ENCODE data around the gene PLEKHG6.

GRCh38 chr12:6234828-6235977 is 35.0 kb downstream of the CD9 start:
- PRO-cap: bidirectional peak, plus-strand start at chr12:6235853, minus-strand start at chr12:6235671

GRCh38 chr12:6250377-6250760 is 50.2 kb downstream of the CD9 start:
- PRO-cap: no peak

- PRO-cap: no peak
Observed at GRCh38 chr12:6266136-6266870, 44.2 kb upstream of the PLEKHG6 start.

GRCh38 chr12:6310419-6311546 is at the start of gene PLEKHG6:
PLEKHG6 (plus strand) TSS chr12:6310682.
- PRO-cap: unidirectional peak, plus-strand start at chr12:6310731

DNA sequence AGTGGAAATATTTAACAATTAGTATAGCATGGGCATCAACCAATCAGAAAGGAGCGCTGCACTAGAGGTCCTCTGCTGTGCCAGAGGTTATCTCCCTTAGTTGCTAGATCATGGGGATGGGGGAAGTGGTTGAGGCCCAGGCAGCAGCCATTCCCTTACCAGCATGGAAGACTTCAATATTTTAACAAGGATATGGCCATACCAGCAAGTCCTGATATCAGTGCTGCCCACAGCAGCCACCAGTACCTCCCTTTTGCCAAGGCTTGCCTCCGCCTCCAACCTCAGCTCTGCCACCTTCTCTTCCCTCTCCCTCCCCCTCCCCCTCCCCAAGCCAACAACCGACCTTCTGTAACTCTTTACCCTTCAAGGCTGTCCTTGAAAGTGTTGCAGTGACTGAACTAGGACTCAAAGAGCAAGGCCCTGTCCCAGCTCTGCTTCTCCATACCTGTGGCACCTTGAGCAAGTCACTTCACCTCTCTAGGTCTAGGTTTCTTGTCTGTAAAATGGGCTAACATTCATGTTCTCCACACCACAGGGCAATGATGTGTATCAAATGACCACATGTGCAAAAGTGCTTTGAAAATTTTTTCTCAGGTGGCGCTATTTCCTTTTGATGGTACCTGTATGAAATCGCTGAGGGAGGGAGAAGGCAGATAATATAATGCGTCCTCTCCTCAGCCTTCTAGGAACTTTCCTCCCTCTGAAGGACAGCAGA is 14.5 kb downstream of the PLEKHG6 start:
- PRO-cap: no peak

- PRO-cap: no peak
Observed at GRCh38 chr12:6328855-6329146, 13.1 kb downstream of the TNFRSF1A start.

DNA sequence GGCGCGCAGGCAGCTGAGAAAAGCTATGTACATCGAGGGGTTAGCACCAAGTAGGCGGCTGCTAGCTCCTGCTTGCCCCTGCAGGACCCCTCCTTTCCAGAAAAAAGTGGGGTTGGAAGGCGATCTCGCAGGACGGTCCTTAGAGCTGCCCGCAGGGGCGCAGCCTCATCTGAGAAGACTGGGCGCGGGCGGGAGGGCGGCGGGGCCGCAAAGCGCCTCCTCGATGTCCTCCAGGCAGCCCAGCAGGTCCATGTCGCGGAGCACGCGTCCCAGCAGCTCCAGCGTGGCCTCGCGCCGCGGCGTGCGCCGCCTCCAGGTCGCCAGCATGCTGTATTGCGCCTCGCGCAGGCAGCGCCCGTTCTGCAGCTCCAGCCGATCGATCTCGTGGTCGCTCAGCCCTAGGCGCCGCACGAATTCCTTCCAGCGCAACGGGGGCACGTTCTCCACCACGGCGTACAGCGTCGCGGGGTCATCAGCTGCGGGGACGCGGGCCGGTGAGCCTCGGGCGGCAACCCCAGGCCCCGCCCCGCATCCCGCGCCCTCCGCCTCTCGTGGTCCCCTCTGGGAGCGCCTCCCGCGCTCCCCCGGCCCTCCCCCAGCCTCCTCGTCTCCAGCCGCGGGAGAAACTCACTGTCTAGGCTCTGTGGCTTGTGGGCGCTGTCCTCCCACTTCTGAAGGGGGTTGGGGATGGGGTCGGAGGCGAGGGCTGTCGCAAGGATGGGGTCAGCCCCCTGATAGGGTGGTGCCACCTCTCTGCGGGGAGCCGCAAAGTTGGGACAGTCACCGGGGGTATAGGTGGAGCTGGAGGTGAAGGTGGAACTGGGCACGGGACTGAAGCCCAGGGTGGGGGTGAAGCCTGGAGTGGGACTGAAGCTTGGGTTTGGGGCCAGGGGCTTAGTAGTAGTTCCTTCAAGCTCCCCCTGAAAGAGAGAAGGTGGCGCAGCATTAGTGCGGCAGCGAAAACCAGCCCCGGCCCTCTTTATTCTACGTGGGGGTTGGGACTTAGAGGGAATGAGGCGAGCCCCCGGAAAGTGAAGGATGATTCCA is 12.4 kb downstream of the TNFRSF1A start:
- PRO-cap: no peak

- PRO-cap: bidirectional peak, plus-strand start at chr12:6338291, minus-strand start at chr12:6338074
Observed at GRCh38 chr12:6337889-6338914, 3.7 kb downstream of the TNFRSF1A start.

GRCh38 chr12:6345254-6346323 is 3.7 kb upstream of the TNFRSF1A start:
- PRO-cap: unidirectional peak, minus-strand start at chr12:6345947

DNA sequence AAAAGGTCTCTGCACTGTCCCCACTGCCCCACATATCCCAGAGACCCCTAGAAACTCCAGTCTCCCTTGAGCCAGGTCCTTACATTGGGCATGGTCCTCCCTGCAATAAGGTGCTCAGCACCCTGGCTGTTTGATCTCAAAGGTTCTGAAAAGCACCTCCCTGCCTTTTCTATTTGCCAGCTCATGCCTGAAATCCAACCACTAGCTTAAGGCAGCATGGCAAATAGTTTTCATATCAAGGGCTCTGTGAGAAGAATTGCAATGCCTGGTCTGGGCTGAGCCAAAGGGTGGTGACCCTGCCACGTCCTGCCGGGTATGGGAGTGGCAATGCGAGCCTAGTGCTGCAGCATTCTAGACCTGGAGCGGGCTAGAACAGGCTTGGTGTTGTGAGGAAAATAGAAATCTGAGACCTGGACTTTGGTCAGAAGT is 2.2 kb upstream of the SCNN1A start:
- PRO-cap: bidirectional peak, plus-strand start at position 346 of the sequence, minus-strand start at position 138 of the sequence

DNA sequence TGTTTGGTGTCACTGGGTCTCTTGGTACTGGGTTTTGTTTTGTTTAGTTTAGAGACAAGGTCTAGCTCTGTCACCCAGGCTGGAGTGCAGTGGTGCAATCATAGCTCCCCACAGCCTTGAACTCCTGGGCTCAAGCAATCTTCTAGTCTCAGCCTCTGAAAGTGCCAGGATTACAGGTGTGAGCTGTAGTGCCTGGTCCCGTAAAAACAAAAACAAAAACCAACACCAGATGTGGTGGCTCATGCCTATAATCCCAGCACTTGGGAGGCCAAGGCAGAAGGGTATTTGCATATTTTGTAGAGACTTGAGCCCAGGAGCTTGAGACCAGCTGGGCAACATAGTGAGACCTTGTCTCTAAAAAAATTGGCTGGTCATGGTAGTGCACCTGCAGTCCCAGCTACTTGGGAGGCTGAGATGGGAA is 1.5 kb downstream of the CD27 start:
- PRO-cap: no peak

- PRO-cap: no peak
Observed at GRCh38 chr12:6470106-6470516, 366 bp downstream of the VAMP1 start.

- PRO-cap: no peak
Observed at GRCh38 chr12:6510121-6510753, 16.3 kb downstream of the NCAPD2 start.

DNA sequence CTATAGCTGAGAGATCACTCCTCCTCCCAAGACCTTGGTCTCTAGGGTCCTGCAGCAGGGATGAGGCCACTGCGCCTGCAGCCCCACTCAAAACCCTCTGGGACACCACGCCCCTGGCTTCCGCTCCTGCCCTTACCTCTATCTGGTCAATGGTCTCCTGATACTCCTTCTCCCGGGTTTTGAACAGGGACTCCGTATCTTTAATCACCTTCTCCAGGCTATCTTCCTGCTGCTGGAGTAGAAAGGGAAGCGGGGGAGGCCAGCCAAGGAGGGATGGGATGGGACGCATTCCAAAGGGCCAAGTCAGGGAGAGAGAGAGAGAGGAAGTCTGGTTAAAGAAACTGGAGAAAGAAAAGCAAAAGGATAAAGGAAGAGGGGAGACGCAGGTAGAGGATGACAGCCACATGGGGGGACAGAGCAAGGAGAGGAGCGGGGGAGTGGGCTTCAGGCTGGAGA is 7.9 kb downstream of the IFFO1 start:
- PRO-cap: no peak

DNA sequence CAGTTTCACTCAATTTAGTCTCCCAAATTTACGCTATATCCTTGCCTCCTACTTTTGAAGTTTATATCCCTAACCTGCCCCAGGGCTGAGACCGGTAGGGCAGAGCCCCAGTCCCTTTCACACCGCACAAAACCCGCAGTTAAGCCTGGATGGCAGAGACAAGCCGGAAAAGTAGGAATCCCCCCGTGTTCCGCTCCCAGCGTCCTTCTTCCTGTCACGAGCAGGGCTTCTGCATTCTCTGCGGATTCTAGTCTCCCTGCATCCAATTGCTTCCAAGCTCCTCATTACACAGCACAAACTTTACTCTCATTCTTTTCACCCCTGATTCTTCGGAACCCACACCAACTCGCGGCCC is 1.0 kb downstream of the IFFO1 start:
- PRO-cap: no peak

- PRO-cap: no peak
Observed at GRCh38 chr12:6577367-6578315, 9.6 kb upstream of the NOP2 start.

GRCh38 chr12:6593440-6593639 is 13.8 kb downstream of the CHD4 start:
- PRO-cap: no peak

DNA sequence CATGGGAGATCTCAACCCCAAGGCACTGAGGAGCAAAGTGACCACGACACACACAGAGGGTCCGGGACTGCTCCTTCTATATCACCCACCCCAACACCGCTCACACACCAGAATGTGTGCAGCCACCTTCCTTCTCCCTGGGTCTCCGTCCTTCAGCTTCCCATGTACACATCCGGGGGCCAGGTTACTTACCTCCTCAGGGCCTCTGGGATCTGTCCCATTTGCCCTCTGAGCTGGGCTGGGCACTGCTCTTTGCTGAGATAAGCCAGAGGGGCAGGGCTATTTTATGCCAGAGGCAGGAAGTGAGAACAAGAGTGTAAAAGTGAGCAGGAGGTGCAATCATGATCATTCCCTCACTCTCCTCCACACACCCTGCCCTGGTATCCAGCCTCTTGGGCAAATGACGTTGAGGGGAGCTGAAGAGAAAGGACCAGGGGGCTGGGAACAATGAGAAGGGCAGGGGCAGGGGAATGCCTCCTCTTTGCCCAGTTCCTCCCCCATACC is 4.3 kb downstream of the LPAR5 start:
- PRO-cap: no peak

DNA sequence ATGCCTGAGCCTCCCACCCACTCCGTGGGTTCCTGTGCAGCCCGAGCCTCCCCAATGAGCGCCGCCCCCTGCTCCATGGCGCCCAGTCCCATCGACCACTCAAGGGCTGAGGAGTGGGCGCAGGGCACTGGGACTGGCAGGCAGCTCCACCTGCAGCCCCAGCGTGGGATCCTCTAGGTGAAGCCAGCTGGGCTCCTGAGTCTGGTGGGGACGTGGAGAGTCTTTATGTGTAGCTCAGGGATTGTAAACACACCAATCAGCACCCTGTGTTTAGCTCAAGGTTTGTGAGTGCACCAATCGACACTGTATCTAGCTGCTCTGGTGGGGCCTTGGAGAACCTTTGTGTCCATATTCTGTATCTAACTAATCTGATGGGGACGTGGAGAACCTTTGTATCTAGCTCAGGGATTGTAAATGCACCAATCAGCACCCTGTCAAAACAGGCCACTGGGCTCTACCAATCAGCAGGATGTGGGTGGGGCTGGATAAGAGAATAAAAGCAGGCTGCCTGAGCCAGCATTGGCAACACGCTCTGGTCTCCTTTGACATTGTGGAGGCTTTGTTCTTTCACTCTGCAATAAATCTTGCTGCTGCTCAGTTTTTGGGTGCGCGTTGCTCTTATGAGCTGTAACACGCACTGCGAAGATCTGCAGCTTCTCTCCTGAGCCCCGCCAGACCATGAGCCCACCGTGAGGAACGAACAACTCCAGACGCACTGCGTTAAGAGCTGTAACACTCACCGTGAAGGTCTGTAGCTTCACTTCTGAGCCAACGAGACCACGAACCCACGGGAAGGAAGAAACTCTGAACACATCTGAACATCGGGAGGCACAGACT is 8.2 kb upstream of the PIANP start:
- PRO-cap: no peak

DNA sequence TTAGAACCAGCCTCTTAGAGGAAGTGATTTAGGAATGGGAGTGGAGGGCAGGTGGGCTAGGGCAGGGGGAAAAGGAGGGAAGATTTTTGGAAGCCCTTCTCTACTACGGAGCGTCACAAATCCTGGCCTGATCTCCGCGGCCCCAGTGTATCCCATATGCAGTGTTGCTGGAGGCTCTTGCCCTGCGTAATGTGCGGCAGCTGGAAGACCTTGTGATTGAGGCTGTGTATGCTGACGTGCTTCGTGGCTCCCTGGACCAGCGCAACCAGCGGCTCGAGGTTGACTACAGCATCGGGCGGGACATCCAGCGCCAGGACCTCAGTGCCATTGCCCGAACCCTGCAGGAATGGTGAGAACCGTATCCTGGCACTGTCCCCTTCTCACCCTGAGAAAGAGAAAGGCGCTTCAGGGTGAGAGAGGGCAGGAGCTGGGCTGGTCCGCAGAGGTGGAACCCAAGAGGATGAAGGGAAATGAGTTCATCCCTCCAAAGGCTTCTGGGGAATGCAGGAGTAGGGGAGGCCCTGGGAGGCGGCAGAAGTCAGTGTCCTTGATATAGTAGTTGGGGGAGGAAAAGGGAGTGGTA is 5.3 kb downstream of the COPS7A start:
- PRO-cap: no peak

All from sternocleidomastoid (tissue), 1 donor.